OVCAR3 (cell line): Measurements from ENCODE around the genes MYOZ2 and NDNF.

DNA sequence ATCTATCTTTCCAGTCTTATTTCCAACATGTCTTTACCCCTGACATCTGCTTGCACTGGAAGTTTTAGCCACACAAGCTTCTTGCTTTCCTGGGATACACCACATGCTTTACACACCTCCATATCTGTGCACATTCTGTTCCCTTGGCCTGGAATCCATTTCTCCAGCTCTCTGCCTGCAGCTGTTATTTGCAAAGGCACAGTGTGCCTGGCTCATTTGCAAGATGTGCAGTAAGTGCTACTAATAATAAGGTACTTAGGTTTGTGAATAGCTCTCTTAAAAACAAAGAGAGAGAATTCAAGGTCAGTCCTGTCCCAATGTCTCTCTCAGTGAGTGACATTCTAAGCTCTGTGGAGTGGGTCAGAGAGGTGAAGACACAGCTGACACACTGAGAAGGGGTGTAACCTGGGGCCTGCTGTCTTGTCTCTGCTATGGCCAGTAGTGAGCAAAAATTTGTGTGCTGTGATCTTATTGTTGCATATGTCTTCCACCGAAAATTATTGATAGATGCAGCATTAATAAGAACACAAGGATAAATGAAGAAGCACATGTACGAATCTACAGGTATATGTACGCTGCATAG is 61.4 kb downstream of the METTL14 start:
- RRBS = no CpG with 5 or more reads among the region's 3 CpGs

DNA sequence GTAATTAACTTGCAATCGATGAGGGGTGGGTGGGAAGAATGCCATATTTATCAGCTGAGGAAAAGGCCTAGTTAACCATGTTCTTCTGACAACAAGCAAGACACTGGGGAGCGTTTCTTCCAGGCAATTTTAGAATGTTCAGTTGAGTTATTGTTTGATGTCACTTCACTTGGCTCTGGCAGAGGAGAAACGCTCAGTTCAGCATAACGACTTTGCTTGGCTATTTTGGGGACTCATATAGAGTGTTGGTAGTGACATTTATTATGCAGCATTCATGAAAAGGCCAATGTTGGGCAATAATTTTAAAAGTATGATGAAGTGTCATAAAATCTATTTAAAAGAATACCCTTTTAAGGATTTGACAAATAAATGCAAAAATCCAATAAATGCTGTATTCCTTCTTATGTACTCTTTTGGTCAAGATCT is 688 bp downstream of the SYNPO2 start:
- RRBS = no CpG with 5 or more reads among the region's 4 CpGs

GRCh38 chr4:119080815-119081499 is 54.7 kb upstream of the MYOZ2 start:
- RRBS = no CpG with 5 or more reads among the region's 2 CpGs

DNA sequence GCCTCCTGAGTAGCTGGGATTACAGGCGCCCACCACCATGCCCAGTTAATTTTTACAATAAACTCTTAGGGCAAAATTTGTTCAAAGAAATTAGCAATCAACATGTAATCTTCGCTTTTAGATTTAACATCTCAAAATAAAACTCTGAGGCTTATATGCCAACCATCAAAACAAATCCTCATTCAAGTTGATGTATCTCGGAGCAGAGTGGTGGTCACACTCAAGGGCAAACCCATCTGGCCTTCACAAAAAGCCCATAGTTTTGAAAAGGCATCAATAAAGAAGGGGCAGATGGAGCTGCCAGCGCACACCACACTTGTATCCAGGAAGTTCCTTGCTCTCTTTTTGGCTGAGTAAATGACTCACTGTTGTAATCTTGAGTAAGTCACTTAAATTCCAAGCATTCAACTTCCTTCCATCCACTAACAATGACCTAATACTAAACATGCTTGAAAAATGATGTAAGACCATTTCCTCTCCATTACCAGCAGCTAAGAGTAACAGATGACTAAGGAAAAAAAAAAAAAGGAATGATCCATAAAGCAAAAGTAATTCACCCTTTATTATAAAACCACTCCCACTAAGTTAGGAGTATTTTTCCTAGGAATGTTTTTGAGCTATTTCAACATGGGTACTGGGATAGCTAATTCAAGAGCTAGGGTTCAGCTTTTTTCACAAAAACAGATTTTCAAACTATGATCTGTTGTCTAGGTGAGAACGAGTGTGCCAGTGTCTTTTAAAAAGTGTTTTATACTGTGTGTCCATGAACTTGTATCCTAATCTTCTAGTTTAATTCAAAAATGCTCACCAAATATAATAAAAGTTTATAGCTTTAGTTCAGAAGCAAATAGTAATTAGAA is 32.3 kb upstream of the MYOZ2 start:
- RRBS = no CpG with 5 or more reads among the region's 5 CpGs

DNA sequence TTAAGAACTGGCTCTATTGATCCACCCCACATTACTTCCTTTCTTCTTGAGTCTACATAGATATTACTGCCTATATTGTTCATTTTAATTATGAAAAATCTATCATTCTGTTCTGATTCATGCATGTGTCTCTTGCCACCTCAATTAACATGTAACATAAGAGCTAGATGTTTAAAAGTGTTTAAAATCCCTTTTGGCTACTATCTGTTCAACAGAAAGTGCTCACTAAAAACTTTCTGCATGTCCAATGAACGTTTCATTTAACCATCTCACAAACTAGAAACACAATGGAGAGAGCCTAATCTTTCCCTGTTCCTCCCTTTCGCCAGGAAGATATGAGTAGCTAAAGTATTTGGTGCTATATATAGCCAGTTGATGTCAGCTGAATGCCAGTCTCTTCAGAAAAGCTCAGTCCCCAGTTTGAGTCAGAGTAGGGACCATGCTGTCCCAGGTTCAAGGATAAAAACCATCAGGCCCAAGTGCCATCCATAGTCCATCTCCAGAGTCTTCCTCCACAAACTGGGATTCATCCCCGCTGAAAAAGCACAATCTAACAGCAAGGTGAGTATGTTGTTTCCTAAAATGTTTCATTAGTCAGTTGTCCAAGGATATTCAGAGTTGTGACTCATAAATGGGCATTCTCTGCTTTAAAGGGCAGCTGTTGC is at the start of gene MYOZ2:
MYOZ2 (plus strand) TSS at position 411 of the 665 bp plus-strand sequence.
- RRBS = no CpG with 5 or more reads among the region's 3 CpGs

DNA sequence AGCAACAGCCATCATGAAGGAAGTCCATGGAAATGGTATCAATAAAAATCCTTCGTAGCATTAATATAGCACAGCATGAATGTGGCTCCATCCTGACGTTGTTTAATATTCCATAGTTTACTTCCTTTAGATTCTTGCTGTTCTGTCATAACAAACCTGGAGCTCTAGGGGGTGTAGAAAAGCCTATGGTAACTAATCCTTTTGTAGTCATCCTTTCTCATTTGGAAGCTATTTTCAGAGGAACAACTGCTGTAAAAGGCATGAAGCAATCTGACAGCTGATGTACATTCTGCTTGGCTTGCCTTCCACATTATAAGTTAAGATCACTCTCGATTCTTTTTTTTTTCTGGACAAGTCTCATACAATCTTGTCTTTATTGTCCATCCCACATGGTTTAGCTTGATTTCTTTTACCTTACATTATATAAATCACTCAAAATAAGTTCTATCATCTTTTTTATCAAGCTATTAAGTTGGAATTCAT is 976 bp downstream of the MYOZ2 start:
- RRBS = no CpG with 5 or more reads among the region's 3 CpGs

DNA sequence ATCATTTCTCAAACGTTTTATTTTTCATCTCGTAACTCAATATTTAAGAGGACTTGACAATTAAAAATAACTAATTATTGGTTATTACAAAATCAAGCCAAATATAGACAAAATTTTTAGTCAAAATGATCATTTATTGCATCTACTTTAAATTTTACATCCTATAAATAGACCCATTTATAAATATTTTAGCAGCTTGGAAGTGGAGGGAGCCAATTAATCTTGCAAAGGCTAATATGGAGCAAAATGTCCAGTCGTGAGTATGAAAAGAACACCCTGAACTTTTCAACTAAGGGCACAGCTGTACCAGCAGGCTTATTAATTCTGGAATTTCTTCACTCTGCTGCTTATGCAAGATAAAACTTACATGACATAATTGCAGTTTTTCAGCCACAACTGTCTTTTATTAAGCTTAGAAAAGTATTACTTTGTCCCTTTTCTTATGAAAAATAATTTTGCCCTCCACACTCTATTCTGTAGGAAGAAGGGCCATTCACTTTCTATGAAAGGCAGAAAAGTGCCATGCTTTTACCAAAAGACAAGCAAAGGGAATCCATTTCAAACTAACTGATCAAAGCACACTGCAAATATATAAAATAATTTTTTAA is 22.9 kb upstream of the USP53 start:
- RRBS = no CpG with 5 or more reads among the region's 3 CpGs

DNA sequence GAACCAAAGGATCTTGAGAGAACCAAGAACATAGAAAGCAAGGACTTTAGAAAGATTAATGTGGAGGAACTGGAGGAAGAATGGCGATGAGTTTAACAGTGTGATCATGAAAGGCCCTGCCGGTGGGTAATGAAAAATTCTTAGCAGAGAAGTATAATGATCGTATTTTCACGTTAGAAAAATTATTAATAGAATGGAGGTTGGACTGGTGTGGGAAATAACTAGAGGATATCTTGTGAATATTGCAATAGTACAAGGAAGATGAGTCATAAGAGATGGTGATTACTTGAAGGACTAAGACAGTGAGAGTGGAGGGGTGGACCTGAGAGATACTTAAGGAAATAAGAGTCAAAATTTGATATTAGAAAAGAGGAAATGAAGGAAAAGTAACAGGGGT is 1.8 kb upstream of the USP53 start:
- RRBS = no CpG with 5 or more reads among the region's 4 CpGs

DNA sequence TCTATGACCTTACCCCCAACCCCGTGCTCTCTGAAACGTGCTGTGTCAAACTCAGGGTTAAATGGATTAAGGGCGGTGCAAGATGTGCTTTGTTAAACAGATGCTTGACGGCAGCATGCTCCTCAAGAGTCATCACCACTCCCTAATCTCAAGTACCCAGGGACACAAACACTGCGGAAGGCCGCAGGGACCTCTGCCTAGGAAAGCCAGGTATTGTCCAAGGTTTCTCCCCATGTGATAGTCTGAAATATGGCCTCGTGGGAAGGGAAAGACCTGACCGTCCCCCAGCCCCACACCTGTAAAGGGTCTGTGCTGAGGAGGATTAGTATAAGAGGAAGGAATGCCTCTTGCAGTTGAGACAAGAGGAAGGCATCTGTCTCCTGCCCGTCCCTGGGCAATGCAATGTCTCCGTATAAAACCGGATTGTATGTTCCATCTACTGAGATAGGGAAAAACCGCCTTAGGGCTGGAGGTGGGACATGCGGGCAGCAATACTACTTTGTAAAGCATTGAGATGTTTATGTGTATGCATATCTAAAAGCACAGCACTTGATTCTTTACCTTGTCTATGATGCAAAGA is 74.6 kb upstream of the FABP2 start:
- RRBS = no CpG with 5 or more reads among the region's 13 CpGs

DNA sequence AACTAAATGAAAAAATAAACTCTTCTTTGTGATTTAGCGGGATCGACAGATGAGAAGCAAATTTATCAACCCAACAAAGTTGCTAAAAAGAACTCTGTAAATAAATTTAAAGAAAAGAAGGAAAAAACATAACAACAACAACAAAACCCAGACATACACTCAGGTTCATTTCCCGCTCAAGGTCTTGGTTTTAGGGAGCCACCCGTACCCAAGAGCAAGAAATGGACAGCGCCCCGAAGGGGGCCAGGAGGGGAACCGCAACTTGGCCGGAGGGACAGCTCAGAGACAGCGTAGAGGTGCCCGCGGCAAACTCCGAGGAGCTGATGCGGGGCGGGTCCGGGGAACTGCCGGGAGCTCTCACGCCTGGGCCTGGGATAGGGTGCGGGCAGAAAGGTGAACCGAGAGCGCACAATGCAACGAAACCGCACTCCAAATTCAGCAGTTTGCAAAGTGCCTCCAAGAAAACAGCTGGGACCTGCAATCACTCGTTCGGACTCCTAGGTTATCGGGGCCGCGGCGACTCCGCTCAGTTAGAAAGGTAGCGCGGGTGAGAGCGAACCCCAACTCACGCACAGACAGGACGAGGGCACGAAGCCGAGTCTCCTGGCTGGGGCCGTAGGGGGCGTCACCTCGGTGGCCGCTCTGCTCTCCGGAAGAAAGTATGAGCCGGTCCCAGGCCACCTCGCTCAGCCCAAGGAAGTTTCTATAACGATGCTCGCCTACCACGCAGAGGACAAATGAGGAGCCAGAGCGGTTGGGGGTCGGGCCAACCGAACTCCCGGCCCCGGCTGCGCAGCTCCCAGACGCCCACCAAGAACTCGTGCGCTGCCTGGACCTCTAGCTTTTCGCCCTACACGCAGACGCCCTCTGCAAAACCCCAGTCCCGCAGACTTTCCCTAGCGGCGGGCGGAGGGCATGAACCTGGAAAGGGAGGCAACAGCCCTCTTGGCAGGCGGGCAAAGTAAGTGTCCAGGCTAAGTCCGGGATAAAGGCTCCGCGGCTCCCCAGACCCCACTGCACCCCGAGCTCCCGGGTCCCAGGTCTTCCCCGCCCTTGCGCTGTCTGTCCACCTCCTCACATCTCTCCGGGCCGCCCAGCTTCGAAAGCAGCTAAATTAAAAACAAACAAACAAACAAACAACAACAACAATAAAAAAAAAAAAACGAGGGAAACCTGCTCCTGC is 1.3 kb downstream of the NDNF start:
- RRBS = 21% methylated on average over 22 of the region's 74 CpGs

DNA sequence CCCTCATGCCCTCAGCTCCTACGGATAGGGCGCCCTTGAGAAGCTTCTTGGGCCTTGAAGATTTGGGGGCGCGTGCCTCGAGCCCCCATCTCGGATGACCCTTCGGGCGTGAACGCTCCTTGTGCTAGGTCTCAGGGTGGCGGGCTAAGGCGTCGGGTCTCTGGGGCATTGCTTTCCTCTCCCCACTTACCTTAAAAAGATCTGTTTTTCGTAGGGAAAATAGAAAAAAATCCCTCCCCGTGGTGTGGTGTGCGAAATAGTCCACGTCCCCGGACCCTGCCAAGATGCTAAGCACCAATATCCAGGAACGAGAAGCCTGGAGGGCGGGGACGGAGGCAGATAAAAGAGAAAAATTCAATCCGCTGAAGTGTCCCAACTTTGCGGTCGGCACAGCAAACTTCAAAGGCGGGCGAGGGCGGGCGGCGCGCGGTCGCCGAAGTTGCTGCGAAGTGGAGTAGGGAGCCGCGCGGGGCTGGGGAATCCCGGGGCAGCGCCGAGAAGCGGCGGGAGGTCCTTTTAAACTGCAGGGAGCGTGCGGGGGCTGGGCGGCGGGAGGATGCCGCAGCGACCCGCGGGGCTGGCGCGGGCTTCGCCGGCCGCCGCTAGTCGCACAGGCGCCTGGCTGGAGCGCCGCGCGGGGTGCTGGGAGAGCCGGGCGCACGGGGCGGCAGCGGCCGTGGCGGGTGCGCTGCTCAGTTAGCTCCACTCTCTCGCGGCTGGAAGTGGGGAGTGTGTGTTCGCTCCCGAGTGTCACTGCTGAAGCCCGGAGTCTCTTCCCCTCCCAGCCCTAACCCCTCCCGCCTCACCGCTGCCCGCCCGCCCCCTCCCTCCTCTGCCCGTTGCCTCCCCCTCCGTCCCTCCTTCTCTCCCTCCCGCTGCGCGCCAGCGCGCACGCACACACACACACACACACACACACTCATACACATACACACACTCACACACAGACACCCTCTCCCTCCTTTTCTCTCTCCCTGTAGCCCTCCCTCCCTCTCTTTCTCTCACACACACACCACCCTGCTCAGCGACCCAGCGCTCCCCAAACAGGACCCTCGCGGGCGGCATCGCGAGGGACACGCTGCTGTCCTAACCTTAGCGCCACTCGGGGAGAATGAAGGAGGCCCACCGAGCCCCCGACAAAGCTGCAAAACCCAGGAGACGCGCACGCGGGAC is at the start of gene NDNF:
NDNF (minus strand) TSS at position 733 of the 1,173 bp plus-strand sequence.
- RRBS = 3% methylated on average over 32 of the region's 102 CpGs

DNA sequence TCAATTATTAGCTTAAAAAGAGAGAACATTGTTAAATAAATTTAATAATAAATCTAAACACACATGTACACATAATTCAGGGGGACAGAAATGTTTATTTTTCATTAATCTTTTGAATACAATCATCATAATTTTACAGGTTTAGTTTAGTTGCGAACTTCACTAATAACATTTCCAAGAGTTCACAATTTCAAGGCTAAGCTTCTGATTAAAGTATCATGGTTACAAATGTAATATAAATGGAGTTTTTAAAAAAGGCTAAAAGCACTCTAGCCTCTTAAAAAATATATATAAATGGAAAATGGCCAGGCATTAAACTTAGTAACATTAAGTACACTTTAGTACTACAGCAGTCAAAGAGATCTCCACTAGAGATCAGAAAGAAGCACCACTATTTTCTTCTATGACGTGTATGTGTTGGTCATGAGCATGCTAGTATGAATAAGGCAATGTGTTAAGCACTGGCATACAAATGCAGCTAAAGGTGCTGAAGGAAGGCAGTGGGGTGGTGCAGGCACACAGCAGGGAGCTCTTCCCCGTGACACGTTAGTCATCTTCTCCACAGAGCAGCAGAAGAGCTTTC is 28.8 kb downstream of the ANXA5 start:
- RRBS = no CpG with 5 or more reads among the region's 4 CpGs

- RRBS = no CpG with 5 or more reads among the region's 2 CpGs
Measured at GRCh38 chr4:121683163-121683621, 13.6 kb downstream of the ANXA5 start.

- RRBS = no CpG with 5 or more reads among the region's 3 CpGs
Measured at GRCh38 chr4:122749400-122750249, 17.1 kb downstream of the BBS12 start.

DNA sequence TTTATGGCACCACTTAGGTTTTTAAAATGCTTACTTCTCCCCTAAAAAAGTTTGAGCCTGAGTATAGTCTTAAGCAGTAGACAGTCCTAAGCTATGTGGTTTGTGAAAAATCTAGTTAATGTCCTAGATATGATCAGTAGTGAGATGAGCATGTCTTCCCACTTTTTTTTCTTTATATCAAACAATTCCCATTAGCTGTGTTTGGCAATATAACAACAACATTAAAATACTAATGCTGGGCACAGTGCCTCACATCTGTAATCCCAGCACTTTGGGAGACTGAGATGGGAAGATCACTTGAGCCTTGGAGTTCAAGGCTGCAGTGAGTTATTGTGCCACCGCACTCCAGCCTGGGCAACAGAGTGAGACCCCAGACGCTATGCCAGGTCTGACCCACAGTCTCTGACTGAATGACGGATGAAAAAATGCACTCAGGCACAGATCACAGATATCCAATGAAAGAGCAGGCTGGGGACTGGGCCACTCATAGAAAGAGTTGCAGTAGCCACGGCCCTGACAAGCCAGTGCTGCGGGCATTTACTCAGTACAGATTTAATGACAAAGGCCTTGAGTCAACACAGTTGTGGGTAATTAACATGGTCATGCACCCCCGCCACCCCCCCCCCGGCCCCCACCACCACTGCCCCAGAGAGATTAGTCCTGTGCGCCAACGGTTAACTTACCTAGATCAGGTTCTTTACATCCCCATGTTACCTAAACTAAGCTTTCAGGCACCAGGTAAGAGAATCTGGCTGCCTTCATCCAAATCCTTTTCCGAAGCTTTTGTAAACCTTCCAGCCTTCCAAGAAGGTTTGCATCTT is 22.7 kb downstream of the NUDT6 start:
- RRBS = no CpG with 5 or more reads among the region's 10 CpGs

- RRBS = no CpG with 5 or more reads among the region's 4 CpGs
Measured at GRCh38 chr4:123028084-123028653, 105.3 kb downstream of the SPATA5 start.

DNA sequence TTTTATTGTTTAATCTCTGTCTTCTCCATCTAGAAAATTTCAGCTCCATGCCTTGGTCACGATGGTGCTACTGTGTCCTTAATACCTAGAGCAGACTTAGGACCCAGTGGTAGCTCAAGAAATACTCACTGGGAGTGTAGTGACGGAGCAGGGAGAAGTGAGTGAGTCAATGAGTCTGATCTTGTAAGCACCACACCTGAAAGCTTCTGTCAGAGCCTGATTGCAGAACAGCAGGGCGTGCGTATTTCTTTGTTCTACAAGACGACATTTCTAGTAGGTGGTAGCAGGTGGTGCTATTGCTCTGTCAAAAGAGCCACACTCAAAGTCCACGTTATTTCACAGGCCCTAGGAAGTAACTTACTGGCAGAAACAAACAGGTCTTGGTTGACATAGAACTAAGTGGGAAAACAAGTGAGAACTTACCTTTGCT is 46.5 kb upstream of the SPRY1 start:
- RRBS = no CpG with 5 or more reads among the region's 6 CpGs

- RRBS = no CpG with 5 or more reads among the region's 11 CpGs
Measured at GRCh38 chr4:123399713-123400028, 3.1 kb downstream of the SPRY1 start.

DNA sequence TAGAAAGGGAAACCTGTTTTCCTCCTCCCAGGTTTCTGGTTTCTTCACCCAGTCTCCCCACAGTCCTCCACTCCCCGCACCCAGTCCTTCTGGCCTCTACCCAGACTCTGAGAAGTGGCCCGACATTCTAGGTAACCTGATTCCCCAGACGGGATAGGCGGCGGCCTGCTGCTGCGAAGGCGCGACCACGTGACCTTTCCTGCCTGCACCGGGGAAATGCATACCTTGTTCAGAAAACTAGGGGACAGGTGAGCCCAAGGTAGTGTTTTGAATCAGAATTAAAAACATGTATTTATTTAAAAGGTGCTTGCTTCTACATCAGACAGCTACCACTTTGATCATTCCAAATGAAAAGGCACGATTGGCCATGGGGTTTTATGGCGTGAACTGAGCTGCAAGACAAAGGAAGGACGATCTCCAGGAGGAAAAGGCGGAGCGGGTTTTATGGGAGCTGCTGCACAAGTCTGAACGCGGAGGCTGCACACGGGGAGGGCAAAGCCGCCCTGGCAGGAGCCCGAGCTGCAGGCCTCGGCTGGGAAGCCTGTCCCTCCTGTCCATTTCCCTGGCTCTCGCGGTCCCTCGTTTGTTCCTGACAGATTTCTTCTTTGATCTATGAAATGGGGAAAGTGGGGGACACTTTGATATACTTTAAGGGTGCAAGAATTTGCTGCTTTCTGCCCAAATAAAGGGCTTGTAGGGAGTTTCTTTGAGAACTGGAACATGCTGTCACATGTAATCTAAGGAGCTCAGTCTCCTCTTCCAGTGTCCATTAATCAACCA is 150.8 kb downstream of the SPRY1 start:
- RRBS = no CpG with 5 or more reads among the region's 24 CpGs